T-cell (primary cell): ENCODE results near the gene SPATA4.

GRCh38 chr4:170927307-170927620 lies 837.5 kb upstream of the AADAT start:
- PRO-cap, 7 experiments, result peak in 2 of 7 experiments; most common minus-strand start chr4:170927426 (in 2)

GRCh38 chr4:172599859-172600356 lies 568.7 kb upstream of the GALNT7 start:
- PRO-cap, 7 experiments, result no peak in any of the 7 experiments

GRCh38 chr4:173169342-173170355 lies 1.0 kb downstream of the GALNT7 start:
- PRO-cap, 7 experiments, result peak in 7 of 7 experiments; most common plus-strand start chr4:173169586 (in 5); most common minus-strand start chr4:173169484 (in 6)

GRCh38 chr4:173370110-173370772 lies 513 bp upstream of the SAP30 start:
- PRO-cap, 7 experiments, result peak in 7 of 7 experiments; most common plus-strand start chr4:173370362 (in 3); most common minus-strand start chr4:173370188 (in 7)

- PRO-cap, 7 experiments, result no peak in any of the 7 experiments
Measured at GRCh38 chr4:173510459-173511189, 19.4 kb downstream of the HAND2 start.

DNA sequence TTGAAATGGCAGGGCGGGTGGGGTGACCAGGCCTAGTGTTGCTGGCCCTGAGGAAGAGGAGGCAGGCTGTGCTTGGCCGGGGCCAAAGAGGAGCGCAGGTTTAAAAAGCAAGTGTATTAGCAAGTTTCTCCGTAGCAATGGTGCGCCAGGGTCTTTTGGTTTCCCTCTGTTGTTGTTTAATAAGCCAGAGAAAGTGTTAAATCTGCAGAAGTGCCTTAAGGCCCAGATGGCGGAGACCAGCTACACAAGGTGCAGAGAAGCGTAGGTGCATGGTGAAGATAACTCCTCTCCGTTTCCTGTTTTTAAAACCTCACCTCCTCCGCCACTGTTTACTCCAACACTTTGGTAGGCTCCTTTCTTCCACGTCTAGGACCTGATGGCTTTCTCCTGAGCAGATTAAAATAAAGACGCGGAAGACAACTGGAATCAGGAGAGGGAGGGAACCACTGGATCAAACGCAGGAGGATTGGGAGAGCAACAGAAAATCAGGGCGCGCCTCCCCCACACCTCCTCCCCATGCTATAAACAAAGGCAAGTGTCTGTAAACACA lies 5.3 kb downstream of the HAND2 start:
- PRO-cap, 7 experiments, result no peak in any of the 7 experiments

DNA sequence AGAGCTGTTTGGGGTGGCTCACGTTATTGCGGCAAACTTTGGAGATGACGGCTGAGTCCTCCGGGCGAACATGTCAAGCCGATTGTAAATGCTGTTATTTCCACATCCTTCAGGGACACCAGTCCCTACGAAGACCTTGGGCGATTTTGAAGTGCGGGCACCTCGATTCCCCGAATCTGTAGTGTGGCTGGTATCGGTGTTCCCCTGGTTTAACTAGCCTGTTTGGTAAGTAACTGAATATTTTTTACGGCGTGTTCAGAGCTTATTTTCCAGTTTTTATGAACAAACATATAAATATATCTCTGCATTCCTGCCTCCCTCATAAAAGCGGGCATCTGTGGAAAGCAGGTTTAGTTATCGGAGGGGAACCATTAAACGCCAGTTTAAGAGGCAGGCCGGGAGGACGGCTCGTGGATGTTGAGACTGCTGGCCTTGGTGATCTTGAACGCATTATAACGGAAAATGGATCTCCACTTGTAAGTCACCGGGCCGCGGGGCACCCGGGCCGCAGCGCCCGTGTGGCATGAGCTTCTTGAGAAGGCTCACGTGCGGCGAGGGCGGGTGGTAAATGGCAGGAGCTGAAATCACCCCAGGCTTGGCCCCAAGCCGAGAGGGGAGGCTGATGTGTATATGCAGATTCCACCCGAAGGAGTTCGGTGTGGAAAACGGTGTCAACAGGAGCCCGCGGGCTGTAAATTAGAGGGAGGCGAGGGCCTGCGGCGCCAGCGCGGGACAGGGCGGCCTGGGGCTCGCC lies 1.0 kb upstream of the HAND2 start:
- PRO-cap, 7 experiments, result no peak in any of the 7 experiments

- PRO-cap, 7 experiments, result no peak in any of the 7 experiments
Measured at GRCh38 chr4:173535817-173536374, 5.9 kb upstream of the HAND2 start.

DNA sequence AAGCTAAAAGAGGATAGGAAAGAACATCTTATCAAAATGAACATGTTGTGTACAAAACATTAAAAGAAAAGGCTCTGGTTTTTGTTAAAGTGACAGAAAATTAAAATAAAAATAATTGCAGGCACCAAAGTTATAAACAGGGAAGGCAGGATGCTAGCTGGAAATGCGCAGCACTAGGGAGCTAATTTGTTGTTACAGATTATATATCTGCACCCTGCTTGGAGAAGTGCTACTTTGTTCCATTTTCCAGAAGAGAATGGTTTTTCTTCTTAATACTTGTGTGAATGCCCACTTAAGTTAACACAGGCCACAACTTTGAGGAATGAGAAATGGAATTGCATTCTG lies 6.3 kb upstream of the HAND2 start:
- PRO-cap, 7 experiments, result no peak in any of the 7 experiments

DNA sequence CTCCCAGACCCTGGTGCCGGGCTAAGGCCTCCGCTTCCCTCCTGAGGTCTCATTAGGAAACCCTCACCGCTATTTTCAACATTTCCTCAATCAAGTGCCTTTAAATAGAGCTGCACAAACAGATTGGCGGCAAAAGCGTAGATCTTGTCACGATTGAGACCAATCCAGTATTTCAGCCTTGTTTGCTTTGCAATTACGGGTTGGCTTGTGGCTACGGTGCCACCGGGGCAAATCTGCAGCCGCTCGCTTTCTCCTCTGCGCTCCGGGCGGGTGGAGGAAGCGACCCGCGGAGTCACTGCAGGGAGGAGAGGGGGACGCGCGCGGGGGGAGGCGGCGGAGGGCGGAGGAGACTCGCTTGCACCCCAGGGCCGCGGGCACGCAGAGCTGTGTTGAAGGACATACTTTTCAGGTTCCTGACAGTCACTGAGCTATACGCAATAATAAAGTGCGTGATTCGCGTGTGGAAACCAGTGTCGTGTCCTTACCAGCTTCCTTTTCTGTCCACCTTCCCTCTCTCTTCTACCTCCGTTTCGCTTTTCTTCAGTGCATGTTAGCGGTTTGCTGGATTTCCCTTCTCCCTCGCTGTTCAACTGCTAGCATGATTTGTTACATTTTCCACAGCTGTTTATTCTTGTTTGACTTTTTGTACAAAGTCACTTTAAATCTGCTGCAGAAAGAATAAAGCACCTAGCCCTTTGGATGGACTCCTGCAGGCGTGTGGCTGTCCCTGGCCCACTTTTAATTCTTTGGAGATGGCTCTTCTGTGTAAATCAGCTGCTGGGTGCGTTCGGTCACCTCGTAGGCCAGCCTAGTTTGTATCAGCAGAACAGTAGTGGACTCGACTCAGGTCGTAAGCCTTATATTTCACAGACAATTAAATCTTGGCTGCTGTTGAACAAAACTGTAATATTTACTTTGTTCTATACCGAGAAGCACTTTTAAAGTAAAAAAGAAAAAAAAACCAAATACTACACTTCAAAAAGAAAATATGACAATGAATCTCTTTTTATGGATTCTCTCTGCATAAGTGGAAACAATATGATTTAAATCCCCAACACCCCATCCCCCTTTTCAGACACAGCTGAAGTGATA lies 8.8 kb upstream of the HAND2 start:
- PRO-cap, 7 experiments, result no peak in any of the 7 experiments

GRCh38 chr4:173547798-173548161 lies 17.8 kb upstream of the HAND2 start:
- PRO-cap, 7 experiments, result no peak in any of the 7 experiments

GRCh38 chr4:173584249-173584923 lies 54.4 kb upstream of the HAND2 start:
- PRO-cap, 7 experiments, result no peak in any of the 7 experiments

DNA sequence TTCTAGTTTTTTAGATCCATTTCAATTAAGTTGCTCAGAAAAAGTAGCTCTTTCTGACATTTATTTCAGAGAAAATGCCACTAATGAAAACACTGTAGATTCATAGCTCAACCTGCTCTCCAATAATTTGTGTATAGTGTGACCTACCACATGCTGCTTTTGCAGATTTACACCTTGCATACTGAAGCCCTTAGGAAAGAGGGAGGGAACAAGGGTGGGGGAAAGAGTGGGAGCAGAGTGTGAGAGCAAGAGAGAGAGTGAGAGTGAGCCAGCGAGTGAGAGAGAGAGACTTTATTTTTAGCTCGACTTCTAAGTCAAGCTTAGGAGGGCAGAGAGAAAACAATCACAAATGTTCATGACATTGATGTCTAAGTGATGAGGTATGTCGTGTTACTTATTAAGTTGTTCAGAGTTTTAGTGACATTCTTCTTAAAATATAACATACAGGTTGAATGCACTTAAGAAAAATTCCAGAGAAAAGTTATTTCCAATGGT lies 112.5 kb upstream of the HAND2 start:
- PRO-cap, 7 experiments, result no peak in any of the 7 experiments

GRCh38 chr4:173917038-173918053 lies 366.1 kb downstream of the FBXO8 start:
- PRO-cap, 7 experiments, result no peak in any of the 7 experiments

DNA sequence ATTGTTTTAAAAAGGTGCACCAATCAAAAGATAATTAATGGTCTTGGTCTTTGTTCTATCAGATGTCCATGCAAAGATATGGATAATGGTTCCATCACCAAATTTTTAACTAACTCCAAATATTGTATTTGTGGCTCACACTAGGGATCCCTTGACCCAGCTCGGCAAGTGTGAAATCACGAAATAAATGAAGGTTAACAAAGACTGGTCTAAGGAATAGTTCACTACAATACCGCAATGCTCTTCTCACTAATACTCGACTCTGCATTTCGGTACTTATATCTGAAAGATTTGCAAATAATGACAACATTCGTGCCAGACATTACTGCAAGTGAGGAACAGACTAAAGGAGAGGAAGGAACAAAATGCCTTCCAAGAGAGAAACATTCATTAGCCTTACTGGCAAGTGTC lies 343 bp downstream of the GPM6A start:
- PRO-cap, 7 experiments, result no peak in any of the 7 experiments

DNA sequence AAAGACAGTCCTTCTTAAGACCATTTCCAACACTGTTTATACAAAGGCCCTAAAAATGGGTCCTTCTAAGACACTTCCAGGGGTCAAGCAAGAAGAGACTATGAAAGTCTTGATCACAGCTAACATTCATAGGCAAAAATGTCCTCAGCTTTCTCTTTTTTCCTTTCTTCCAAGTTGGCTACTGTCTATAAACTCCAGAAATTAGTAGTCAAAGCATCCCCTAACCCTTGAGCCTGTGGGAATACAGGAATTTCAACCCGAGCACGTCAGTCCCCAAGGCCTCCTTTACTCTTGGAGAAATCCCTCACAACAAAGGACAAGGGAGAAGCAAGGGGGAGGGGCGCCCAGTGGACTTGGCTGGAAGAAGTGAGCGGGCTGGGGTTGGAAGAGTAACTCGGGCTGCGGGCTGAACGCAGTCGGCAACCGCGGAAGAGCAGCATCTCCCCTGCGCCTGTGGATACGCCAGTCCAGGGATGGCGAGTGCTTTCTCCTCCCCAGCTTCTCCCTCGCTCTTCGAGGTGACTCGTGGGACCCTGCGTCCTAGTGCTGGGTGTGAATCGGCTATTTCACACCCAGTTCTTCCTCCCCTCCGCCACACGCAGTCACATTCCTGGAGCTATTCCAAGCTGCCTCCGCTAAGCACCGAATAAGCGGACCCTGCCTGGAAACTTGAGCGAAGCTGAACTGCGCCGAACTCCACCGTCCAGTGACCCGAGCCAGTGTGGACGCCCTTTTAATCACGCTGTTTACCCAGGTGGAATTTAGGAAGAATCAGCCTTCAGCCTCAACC lies 64.5 kb upstream of the WDR17 start:
- PRO-cap, 7 experiments, result no peak in any of the 7 experiments

- PRO-cap, 7 experiments, result peak in 7 of 7 experiments; most common plus-strand start chr4:176195715 (in 7); most common minus-strand start chr4:176195505 (in 2)
Measured at GRCh38 chr4:176195338-176195842, at the start of gene SPATA4. SPATA4 (minus strand) TSS chr4:176195585.

DNA sequence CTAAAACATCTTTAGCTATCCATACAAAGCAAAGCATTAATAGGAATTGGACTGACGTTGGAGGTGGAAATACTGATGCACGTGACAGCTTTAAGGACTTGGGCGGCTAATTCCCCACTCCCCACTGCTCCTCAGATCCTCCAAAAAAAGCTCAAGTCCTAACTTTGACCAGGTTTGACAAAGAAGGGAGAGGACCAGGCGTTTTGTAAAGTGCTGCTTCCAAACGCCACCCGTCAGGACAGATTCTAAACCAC lies 490 bp upstream of the SPCS3 start:
- PRO-cap, 7 experiments, result no peak in any of the 7 experiments

GRCh38 chr4:176333170-176333728 lies 13.5 kb downstream of the SPCS3 start:
- PRO-cap, 7 experiments, result peak in 1 of 7 experiments; most common plus-strand start chr4:176333373 (in 1)

DNA sequence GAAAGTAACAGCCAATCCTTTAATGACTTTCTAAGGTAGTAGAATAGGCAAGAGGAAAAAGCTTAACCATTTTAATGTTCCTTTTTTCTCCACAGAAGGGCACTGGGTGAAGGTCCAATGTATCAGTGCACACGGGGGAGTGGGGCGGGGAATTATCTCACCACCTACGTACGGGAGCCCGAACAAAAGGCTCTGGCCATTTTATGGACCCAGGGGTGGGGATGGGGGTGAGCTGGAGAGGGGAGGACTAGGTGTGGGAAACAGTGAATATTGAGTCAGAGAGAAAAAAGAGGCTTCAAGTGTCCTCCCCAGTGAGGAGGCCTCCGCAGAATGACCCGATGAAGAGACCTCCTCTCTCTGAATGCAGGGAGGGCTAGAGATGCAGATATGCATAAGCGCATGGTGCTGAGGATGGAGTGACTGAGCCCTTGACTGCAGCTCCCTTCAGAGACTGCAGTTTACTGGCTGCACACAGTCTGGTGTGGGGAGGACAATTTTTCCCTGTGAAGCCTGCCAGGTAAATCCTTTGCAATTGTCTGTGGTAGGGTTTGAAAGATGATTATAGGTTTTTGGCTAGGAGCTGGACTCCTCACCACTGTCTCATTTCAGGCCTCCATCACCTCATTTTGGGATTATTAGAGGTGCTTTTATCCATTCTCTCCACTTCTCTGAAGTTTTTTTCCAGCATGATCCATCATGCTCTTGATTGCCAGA lies 61.0 kb downstream of the SPCS3 start:
- PRO-cap, 7 experiments, result no peak in any of the 7 experiments